HGPS cell (cell line): ENCODE data around the gene HOXA3.

- RRBS, result no CpG with 5 or more reads among the region's 5 CpGs
Observed at GRCh38 chr7:25123863-25124212, 1.2 kb downstream of the CYCS start.

DNA sequence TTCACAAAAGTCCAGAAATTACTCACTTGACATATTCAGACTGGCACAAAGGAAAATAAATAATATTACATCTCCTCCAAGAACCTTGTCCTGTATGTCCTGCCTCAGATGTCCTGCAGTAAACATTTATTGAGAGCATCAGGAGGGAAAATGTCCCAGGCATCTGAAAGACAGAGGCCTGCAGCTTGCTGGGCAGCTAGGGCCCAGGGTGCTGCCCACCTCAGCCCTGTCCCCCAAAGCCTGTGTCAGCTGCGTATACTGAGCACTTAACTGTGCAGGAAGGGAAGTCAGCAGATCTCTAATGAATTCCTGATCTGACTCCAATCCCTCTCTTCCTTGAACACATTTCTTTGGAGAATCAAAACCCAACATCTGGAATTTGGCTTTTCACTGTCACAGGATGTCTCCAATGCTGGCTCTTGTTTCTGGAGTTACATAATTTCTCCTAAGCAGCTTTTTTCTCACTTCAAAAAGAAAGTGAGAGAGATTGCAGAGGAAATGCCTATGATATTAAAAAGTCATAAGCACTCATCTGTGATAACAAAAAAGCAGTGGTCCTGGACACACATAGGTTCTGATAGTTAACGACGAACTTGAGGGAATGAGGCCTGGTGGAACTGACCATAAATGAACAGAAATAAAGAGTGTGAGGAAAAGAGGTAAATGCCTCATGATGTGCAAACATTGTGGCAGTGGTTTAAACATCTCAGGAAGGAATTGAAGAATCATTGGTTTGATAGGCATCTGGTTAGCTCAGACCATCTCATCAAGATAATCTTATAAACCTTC lies 364.6 kb upstream of the NFE2L3 start:
- RRBS, result no CpG with 5 or more reads among the region's 3 CpGs

GRCh38 chr7:25852024-25853159 lies 299.6 kb upstream of the NFE2L3 start:
- RRBS, result 46% methylated on average over 53 of the region's 90 CpGs

DNA sequence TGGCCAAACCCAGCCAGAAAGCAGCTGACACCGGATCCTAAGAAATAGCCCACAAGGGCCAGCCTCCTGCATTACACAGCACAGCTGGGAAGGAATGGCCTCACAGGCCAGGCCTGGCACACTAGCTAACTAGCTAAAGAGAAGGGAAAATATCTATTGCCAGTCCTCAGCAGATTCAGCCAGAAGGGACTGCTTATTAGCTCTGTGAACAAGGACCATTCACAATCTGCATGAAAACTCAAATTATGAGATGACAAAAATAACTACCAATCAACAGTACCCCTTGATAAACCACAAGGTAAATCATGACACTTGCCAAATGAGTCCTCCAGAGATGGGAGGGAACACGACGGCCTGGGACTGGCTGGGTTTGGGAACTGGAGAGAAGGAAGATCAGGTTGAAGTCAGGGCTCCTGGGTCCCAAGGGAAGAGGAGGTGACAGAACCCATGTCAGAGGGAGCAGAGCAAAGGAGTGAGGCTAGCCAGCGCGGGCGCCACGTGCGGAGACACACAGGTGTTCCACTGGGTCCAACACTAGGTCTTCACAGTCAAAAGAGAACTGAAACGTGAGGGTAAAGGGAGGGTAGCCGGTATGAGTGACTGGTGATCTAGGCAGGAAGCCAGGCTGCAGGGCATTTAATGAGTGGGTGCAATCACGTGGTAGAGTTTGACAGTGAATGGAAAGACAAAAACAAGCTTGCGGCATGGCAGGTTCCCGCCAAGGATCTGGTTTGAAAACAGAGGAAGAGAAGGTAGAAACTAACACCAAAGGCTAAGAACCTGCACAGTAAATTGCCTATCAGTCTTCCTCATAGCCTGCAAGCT lies 184.1 kb upstream of the NFE2L3 start:
- RRBS, result no CpG with 5 or more reads among the region's 13 CpGs

GRCh38 chr7:26153797-26154657 lies 2.0 kb downstream of the NFE2L3 start:
- RRBS, result no CpG with 5 or more reads among the region's 12 CpGs

GRCh38 chr7:26179539-26180549 lies 20.7 kb downstream of the HNRNPA2B1 start:
- RRBS, result no CpG with 5 or more reads among the region's 12 CpGs

DNA sequence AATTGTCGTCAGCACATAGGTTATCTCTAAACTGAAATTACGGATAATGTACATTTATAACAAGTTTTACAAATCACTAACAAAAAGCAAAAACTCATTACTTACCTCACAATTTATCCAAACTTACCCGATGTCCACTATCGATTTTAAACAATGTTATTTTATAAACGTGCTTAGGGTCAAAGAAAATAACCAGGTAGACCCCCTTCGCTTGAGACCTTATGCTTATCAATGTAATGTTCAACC lies 1.5 kb downstream of the HNRNPA2B1 start:
- RRBS, result no CpG with 5 or more reads among the region's 6 CpGs

DNA sequence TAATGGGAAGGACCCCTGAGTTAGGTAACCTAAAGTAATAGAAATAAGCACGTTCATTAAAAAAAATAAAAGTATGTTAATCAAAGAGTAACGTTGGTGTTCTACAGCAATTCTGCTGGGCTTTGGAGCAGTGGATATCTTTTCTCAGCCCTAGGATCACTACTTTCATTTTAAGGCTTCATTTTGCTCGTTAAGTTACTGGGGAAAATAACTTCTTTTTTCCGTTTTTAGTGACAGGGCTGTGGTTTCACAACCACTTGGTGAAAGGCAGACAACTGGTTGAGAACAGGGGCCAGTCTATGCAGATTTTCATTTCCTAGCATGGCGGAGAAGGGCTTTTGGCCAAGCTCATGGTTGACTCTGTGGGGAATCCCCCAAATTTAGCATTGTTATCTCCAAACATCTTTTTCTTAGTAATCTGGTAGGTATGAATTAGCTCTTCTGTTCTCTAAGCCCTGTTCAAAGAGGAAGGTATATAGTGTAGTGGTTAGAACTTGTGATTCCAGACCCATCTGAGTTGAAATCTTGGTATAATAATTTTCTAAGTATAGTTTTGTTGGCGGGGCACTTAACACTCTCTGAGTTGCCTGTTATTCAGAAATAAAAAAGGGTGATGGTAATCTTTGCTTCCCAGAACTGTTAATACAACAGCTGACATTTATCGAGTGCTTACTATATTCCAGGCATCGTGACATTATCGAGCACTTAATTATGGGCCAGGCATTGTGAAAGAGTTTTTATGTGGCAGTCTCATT lies 2.3 kb downstream of the SNX10 start:
- RRBS, result no CpG with 5 or more reads among the region's 9 CpGs

DNA sequence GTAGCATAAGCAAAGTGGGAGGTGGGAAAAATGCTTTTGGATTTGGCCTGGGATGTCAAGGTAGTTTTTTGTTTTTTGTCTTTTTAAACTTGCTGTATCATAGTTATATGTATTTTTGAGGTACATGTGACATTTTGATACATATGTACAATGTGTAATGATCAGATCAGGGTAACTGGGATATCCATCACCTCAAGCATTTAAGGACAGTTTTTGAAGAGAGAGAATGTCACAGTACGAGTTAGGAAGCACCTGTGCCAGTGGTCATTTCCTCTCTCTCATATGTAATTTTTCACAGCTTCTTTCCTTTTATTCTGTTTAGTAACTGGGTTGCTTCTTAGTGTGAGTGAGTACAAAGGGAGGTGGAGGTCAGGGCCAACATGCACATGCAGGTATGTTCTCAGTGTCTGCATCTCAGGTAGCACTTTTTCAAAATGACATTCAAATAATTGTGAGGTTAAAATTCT lies 42.5 kb downstream of the SNX10 start:
- RRBS, result no CpG with 5 or more reads among the region's 1 CpG

GRCh38 chr7:26343360-26343859 lies 51.7 kb downstream of the SNX10 start:
- RRBS, result no CpG with 5 or more reads among the region's 10 CpGs

DNA sequence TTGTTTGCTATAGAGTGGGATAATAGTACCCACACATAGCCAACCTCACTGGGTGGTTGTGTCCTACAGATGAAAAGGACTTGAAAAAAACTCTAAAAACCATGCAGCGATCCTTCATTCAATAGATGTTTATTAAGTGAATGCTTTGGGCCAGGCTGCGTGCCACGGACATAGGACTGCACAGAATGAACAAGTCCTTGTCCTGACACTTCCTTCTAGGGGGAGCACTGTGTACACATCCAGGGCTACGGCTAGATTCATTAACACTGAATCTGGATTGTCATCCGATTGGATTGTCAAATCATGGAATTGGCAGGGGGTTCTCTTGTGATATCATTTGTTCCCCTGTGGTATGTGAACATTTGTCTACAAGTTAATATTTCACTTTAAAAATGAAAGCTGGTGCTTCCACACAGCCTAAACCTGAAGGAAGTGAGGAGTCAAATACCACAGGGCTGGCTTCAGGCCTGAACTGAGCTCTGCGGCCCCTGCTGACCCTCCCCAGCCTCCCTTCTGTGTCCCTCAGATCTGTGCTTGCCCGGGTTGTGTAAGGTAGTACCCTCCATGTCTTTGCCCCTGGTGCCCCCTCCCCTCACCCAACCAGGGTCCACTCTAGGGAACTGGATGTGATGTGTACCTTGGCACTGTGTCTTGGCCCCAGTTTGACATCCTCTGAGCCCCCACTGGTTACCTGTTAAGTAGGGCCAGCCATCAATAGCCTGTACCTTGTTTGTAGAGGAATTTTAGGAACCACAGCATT lies 75.6 kb downstream of the SNX10 start:
- RRBS, result no CpG with 5 or more reads among the region's 7 CpGs

DNA sequence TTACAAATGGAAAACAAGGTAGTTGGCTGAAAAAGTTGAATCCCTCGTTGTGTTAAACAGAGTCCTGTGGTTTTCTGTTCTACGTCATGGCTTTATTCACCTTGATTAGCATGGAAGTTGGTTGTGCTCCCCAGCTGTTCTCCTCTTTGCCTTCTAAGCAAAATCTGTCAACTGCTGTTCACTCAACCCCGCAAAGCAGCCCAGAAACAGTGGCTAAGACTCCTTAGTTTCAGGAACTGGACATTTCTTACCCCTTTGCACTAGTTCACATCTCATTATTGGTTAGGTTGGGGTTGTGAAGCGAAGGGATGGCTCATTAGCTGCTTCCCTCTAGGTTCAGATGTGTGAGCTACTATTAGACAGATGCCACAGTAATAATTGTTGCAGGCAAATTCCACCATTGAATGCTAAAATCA lies 129.1 kb downstream of the SNX10 start:
- RRBS, result no CpG with 5 or more reads among the region's 4 CpGs

- RRBS, result no CpG with 5 or more reads among the region's 6 CpGs
Observed at GRCh38 chr7:26449649-26450177, 158.1 kb downstream of the SNX10 start.

DNA sequence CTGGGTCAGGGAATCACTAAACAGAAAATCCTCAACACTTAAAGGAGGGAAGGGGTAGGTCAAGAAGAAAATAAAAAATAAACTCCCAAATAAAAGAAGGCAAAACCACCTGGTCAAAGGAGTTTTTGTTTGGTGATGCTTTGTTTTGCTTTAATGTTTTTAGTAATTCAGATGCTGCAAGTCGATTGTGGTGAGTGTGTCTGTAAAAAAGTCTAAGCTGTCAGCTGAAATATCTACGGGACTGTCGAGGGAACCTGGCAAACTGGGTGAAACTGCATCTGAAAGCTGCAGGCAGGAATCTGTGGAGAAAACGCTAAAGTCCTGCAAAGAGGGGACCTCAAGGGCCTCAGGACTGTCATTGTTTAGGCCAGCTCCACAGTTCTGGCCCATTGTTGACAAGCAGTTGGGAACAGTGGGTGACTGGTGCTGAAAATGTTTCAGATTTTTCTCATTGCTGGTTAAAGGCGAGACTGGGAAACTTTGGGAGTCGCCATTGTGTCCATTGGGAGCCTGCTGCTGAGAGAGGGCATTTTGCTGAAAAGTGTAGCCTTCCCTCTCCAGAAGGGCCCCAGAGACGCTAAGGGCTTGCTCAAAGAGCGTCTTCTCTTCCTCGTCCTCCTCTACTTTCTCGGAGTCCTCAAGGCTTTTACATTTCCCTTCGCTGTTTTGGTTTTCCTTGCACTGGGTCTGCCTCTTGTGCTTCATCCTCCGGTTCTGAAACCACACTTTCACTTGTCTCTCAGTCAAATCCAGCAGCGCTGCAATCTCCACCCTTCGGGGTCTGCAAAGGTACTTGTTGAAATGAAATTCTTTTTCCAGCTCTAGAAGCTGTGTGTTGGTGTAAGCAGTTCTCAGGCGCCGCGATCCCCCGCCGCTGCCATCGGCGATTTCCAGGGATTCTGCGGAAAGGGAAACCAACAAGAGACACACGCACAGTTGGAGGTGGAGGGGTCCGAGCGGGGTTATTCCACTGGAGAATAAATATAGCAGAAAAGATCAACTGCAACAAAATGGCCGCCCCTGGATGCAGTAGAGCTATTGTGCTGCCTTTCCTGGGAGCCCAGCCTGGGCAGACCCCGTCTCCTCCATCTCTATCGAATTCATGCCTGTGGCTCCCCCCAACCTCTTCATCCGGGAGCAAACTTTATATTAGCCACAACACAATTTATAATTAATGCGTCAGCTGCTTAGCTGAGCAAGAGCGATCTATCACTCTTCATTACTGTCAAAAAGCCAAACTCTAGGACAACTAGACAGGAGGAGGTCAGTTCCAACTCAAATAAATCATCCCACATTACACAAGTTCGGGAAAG lies 1.5 kb downstream of the HOXA2 start:
- RRBS, result no CpG with 5 or more reads among the region's 32 CpGs

- RRBS, result 82% methylated on average over 13 of the region's 57 CpGs
Observed at GRCh38 chr7:27114987-27116181, 12.9 kb upstream of the HOXA2 start.

- RRBS, result no CpG with 5 or more reads among the region's 4 CpGs
Observed at GRCh38 chr7:27118627-27119179, 11.9 kb downstream of the HOXA4 start.

- RRBS, result 95% methylated on average over 12 of the region's 29 CpGs
Observed at GRCh38 chr7:27129016-27129832, 1.3 kb downstream of the HOXA4 start.

GRCh38 chr7:27139709-27139923 lies 3.9 kb downstream of the HOXA5 start:
- RRBS, result 78% methylated on average over 4 of the region's 17 CpGs

DNA sequence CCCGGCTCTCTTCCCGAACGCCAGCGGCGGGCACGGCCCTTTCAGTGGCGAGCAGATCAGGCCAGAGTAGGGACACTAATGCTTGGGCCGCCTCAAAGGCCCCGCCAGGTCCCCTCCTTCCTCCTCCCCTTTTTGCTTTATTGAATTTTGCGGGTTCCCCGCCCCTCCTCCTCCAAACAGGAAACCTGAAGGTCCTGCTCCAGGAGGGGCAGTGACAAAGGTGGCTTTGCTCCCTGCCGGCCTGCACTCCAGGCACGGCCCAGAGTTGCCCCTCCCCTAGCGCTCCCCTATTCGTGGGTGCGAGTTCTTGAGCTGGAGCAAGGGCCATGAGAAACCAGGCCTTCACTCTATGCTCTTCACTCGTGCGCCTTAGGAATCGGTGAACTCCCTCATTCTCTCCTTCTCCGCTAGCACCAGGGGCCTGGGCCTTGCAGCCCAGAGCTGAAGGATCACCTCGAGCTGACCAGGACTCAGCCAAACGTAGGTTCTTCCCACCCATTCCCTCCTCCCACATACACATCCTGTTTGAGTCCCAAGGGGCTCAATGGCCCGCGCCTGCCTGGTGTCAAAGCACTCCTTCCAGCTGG lies 543 bp upstream of the HOXA6 start:
- RRBS, result no CpG with 5 or more reads among the region's 24 CpGs

DNA sequence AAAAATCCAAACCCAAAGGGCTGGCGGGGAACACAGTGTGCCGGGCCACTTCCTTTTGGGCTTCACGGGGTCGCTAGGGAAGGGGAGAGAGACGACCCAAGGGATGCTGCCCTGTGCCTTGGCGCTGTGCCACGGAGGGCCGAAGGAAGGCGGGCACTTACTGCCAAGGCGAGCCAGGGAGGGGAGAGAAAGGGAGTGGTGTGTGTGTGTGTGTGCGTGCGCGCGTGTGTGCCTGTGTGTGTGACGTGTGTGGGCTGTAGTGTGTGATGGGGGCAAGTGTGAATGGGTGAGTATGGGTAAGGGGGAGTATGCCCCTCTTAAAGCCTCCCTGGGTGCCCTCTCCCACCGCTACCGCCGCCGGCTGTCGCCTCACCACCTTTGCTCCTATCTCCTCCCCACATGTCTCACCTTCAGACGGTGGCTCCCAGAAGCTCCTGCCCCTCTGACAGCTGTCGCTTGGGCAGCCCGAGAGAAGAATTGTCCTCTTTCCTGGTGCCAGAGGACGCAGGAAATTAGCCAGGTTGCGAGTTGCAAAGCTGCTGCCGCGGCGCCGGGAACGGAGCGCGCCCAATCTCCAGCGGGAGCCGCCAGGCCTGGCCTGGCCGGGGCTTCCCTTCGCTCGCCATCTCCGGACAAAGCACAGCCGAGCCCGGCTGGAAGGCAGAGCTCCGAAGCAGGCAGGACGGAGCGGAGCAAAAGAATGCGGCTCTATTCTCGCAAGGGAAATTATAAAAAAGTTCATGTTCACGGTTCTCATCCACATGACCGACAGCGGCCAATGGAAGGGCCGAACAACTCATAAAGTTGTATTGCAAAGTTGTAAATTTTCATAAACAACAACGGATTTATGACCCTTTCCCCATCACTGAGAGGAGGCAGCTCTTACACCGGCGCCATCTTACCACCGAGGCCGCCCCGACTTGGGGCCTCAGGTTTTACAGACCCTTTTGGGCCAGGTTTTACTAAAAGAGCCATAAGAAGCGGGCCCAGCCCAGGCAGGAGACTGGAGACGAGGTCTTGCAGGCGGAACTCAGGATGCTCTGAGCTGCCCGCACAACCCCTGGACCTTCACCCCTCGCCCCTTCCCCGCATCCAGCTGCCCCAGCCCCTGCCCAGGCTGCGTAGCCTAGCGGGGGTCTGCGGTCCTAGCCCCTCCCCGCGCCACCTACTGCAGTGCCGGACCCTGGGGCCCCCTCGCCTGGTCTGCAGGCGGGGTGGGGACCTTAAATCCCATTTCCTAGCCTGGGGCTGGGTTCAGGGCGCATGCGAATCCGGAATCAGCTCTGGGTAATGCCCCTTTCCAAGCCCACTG lies at the start of gene HOXA3:
TSS of gene HOXA3 (minus strand) at position 704 of the 1,312 bp plus-strand sequence.
- RRBS, result 47% methylated on average over 13 of the region's 72 CpGs